Panc1 (cell line): ENCODE measurements around the genes SLC1A4 and MEIS1.

GRCh38 chr2:64766586-64767564 is 113.2 kb upstream of the SERTAD2 start:
- RRBS, 2 experiments: no CpG with 5 or more reads among the region's 10 CpGs

GRCh38 chr2:64838680-64839223 is 150.4 kb upstream of the SLC1A4 start:
- RRBS, 2 experiments: no CpG with 5 or more reads among the region's 9 CpGs

DNA sequence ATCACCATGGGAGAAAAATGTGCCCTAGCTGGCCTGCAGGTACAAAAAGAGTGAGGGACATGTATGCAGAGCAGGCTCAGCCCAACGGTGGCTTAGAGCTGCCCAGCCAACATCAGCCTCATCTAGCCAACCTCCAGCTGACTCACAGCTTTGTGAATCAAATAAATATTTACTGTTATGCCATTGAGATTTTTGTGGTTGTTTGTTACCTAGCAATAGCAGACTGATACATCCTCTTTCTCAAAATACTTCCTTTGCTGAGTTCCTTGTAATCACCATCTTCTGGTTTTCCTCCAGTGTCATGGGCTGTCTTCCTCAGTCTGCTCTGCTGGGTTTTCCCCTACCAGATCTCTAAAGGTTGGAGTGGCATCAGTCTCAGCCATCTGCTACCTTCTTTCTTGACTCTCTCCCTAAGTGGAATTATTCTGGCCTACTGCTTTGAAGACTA is 126.6 kb upstream of the SLC1A4 start:
- RRBS, 2 experiments: no CpG with 5 or more reads among the region's 1 CpG

GRCh38 chr2:64932174-64932880 is 56.9 kb upstream of the SLC1A4 start:
- RRBS, 2 experiments: no CpG with 5 or more reads among the region's 7 CpGs

- RRBS, 2 experiments: 39 to 53% methylated on average over 3 of the region's 9 CpGs
Observed at GRCh38 chr2:64943673-64944224, 45.5 kb upstream of the SLC1A4 start.

- RRBS, 2 experiments: no CpG with 5 or more reads among the region's 3 CpGs
Observed at GRCh38 chr2:64960702-64961210, 28.4 kb upstream of the SLC1A4 start.

- RRBS, 2 experiments: under 1 to 4% methylated on average over 53 to 61 of the region's 108 CpGs
Observed at GRCh38 chr2:64988577-64989545, at the start of gene SLC1A4. Gene SLC1A4, plus strand, starts transcription at chr2:64989399.

DNA sequence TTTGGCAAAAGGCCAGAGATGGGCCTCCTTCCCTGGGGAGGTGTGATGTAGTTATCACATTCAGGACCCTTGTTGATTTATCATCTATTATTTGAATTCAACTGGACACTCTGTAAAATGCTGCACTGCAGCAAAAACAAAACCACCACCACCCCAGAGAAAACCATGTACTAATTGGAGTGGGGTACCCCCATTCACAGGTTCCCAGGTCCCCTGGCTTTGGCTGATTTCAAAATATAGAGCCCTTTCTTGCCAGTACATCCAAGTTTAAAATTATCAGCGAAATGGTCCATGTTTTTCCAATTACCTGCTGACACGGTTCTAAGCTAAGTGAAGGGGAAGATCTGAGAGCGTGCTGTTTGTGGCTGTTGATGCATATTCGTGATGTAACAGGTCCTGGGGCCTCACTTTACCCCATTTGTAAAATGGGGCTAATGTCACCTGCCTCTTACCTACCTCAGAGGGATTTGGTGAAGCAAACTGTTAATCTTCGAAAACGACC is 32.9 kb downstream of the SLC1A4 start:
- RRBS, 2 experiments: no CpG with 5 or more reads among the region's 6 CpGs

DNA sequence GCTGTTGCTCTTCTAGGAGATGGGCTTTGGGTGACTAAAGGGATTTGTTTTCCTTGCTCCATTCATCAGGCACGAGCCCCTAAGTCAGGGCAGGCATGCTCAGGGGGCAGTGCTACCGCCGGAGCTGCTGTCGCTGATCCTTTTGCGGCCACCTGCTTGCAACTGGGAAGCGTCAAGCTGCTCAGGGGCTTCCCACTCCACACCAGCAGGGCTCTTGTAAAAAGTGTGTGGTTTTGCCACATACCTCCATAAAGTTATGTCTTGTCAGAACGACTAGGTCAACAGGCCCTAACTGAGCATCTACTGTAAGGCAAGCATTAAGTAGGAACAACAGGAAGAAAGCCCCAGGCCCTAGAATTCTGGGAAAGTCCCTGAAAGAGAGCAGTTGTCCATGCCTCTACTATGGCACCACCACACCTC is 32.3 kb upstream of the CEP68 start:
- RRBS, 2 experiments: no CpG with 5 or more reads among the region's 7 CpGs

GRCh38 chr2:65101042-65101471 is 28.8 kb downstream of the RAB1A start:
- RRBS, 2 experiments: no CpG with 5 or more reads among the region's 4 CpGs

DNA sequence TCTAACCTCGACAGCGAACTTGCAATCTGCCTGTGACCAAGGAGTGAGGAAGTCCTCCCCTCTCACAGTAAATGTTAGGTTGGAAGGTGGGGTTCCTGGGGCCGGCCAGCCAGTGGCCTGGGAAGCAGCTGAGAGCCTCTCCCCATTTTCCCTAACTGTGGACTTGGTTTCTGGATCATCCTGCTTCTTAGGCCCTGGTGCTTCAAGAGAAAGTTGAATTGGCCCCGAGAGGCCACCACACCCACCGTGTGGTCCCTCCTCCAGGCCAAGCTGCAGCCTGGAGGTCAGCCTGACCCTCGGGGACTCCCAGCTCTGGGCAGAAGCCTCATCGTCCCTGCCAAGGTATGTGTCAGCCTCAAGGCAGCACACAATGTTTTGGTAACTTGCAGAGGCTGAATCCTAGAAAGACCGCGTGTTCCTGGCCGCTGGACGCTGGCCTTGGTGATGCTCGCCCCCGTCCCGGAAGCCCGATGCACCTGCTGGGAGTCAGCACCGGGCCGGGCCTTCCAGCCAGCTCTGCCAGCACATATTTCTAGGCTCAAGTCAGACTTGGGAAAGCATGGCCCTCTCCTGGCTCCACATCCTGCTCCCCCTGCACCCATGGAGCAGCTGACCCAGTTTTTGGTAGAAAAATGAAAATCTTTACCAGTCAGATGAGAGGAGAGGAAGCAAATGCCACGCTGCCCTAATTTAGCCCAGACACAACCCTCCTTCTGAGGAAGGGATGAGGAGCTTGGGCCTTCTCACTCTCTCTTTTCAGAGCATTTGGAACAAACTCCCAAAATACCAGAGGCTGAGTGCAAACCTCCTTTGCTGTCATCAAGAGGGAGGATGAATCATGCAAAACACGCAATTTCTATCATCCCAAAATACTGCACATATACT is 72.7 kb downstream of the ACTR2 start:
- RRBS, 2 experiments: no CpG with 5 or more reads among the region's 19 CpGs

DNA sequence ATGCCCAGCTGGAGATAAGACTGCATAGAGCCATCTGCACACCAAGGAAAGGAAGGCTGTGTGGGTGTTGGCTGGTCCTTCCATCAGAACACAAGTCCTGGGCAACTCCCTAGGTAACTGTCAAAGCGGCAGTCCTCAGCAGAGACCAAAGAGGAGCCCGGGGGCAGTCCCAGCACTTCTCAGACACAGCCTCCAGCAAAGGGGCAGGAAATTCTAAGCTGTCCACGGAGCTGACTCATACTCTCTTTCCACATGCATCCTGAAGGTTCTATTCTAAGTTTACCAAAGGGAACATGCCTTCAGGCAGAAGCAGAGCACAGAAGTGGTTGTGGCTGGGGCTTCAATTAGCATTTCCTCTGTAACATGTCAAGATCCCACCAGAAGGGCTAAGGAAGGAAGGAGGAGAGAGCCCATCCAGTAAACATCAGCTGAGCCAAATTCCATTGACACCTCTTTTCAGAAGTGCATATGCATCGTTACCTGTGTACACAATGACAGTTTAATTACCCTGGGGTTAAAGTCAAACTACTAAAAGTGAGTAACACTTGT is 54.7 kb downstream of the SPRED2 start:
- RRBS, 2 experiments: no CpG with 5 or more reads among the region's 4 CpGs

DNA sequence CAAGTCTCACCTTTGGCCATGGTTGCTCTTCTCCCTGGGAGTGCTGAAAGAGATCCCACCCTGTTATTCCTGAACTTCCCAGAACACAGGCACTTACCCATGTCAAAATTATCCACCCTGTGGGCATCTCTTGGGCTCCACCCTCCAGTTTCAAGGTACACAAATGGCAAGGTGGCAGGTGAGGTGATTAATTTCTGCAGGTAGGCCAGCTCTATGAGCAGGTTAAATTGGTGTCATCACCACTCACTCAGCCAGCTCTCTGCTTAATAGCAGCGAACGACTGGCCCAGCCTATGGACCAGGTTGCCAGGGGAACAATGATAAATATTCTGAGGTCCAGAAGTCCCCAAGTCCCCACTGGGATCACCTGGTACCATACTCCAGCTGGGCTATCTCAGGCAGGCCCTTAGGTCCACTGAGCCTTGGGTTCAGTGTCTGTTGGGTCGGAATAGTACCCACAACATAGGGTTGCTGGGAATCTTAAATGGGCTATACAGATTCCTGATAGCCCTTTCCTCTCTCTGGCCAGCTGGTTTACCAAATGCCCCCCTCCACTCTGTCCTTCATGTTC is 2.4 kb upstream of the SPRED2 start:
- RRBS, 2 experiments: no CpG with 5 or more reads among the region's 3 CpGs

DNA sequence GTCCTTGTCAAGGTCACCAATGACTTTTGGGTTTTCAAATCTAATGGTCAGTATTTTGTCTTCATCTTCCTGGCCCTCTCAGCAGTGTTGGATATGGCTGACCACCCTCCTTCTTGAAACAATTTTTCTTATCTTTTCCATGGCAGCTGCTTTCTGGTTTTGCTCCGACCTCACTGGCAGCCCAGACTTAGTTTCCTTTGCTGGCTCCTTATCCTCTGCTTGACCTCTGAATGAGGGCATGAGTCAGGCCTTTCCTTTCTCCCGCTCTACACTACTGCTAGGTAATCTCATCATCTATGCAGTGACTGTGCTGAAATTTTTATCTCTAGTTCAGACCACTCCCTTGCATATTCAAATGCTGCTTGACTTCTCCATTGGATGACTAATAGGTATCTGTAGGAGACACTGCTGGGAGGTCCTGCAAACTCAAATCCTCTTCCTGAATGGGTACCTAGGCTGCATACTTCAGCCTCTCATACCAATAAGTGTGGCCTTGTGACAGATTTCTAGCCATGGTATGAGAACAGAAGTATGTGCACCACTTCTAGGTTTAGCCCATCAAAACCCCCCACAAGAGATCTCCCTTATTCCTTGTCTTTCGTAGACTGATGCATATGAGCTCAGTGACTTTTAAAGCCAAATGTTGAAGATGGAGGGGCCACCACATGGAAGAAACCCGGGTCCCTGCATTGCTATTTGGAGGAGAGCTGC is 386.8 kb upstream of the SPRED2 start:
- RRBS, 2 experiments: no CpG with 5 or more reads among the region's 4 CpGs

DNA sequence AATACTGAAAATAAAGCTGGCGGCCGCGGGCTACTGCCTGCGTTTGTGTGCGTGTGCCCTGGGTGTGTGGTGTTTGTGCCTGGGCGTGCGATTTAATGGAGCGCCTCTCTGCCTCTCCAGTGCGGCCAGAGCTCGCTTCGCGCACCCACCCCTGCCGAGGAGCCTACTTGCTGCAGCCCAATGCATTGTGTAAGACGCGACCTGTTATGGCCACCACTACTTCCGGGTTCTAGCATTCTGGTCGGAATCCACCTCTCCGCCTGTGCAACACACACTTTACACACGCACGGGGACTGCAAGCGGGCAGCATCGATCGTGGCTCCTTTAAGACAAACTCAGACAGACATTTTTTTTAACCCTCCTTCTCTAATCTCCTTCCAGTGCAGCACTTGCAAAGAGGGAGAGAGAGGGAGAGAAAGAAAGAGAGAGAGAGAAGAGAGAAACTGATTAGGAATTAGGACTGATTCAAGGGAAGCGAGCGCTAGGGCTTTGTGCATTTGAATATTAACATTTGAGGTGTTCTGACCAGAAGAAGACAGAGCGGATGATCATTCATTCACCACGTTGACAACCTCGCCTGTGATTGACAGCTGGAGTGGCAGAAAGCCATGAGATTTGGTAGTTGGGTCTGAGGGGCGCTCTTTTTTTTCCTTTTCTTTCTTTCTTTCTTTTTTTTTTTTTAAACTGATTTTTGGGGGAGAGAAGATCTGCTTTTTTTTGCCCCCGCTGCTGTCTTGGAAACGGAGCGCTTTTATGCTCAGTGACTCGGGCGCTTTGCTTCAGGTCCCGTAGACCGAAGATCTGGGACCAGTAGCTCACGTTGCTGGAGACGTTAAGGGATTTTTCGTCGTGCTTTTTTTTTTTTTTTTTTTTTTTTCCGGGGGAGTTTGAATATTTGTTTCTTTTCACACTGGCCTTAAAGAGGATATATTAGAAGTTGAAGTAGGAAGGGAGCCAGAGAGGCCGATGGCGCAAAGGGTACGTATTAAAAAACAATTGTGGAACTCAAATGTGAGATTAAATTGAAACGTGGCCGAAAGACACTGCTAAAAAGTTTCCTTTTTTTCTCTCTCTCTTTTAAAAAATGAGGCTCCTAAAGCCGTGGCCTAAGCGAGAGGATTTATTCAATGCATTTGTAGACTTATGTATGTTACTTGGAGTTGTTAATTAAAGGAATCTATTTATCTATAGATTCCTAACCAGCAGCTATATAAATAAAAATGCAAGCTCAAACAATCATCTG is at the start of gene MEIS1:
Gene MEIS1, plus strand, starts transcription at position 235 of the 1,243 bp plus-strand sequence.
- RRBS, 2 experiments: no CpG with 5 or more reads among the region's 48 CpGs

DNA sequence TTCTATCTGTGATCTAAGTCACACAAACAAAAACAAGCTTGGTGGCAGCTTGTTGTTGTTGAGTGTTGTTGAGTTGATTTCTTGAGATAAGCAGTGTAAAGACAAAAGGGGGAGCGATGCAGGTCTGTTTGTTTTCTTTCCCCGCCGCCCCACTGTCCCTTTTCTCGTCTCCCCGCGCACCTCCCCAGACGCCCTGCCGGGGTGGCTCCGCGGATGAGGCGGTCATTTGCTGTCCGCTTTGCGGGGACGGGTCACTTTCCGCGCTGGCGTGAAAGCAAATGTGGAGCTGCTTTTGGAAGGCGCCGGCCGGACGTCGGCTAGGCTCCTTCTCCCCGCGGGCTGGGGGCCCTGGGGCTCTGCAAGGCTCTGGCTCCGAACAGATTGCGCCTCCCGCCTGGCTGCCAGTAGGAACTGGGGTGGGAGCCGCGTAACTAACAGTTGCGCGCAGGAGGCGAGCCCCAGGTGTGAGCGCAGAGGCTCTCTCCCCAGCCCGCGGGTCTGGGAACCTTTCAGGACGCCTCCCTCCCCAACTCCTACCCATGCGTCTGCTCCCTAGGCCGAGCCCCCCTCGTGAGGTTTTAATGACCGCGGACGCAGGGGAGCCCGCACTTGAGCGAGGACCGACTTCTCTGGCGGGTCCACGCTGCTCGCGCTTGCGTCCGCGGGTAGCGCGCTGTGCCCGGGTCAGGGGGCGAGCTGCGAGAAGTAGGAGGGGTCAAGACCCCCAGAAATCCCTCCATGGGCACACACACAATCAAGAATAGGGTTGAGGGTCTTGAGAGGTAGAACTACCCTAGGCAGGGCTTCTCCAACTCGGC is 146.6 kb downstream of the MEIS1 start:
- RRBS, 2 experiments: 25 to 34% methylated on average over 2 to 6 of the region's 58 CpGs

DNA sequence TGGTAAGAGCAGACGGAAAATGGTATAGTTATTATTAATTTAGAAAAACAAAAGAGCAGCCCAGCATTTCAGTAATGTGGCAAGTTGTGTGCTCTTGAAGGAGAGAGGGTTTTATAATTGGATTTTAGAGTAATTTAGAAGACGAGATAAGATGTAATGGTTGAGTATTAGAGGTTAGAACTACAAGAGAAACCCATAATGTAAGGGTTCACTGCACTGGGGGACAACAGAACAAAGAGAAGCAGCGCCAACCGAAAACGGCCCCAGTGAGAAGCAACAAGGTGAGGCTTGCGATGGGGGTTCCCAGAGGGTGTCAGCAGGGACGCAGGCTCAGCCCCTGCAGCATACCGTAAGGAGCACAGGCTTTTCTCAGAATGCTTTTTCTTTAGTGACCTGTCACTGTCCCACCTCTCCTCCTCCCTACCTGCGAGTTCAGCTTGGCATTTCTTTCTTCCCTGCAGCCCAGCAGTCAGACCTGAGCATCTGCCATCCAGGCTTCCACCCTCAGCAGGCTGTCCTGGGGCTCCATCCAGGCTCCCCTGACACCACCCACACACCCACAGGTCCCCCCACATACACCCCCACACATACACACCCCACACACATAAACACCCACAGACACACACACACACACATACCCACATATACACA is 183.8 kb upstream of the ETAA1 start:
- RRBS, 2 experiments: no CpG with 5 or more reads among the region's 9 CpGs

DNA sequence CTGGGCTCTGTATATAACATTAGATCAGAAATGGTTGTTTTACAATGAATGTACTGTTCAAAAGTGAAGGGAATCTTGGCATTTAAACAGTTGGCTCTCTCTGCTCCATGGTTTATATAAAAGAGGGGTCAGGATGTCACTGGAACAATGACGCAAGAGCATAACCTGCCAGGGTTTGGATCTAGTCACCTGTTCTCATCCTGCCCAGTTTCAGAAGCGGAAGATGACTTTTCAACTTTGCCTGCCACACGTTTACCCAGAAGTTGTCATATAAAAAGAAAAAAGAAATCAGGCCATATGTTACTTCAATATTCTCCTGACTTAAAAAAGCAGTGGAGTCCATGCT is 58.1 kb downstream of the ETAA1 start:
- RRBS, 2 experiments: no CpG with 5 or more reads among the region's 3 CpGs

DNA sequence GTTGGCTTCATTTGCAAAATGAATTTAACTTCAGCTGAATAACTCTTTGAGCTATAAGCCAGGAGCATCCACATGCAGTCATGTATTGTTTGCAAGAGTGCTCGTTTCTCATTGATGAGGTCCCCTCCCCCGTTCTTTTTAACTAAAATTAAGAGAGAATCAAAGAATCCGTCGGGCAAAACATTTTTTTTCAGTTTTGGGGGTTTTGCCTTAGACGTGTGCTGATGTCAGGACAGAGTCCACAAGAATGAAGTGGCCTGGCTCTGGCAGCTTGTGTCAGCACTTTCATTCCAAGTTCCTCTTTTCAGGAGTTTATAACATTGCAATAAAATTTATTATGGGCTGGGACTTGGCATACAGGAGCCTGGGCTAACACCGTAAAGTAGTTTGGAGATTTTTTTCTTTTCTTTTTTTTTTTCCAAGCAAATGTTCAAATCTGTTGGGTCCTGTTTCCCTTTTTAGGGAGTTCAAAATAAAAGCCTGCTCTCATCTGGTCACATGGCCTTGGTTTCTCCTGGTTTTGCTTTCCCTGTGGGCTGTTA is 80.2 kb downstream of the ETAA1 start:
- RRBS, 2 experiments: no CpG with 5 or more reads among the region's 6 CpGs

- RRBS, 2 experiments: no CpG with 5 or more reads among the region's 5 CpGs
Observed at GRCh38 chr2:68201523-68202097, 43.9 kb downstream of the PNO1 start.